Type B pancreatic cell (in vitro differentiated cells): ENCODE measurements around a stretch of chr7.

GRCh38 chr7:38245480-38245906 lies 67.4 kb downstream of the STARD3NL start:
- PRO-cap: no peak

DNA sequence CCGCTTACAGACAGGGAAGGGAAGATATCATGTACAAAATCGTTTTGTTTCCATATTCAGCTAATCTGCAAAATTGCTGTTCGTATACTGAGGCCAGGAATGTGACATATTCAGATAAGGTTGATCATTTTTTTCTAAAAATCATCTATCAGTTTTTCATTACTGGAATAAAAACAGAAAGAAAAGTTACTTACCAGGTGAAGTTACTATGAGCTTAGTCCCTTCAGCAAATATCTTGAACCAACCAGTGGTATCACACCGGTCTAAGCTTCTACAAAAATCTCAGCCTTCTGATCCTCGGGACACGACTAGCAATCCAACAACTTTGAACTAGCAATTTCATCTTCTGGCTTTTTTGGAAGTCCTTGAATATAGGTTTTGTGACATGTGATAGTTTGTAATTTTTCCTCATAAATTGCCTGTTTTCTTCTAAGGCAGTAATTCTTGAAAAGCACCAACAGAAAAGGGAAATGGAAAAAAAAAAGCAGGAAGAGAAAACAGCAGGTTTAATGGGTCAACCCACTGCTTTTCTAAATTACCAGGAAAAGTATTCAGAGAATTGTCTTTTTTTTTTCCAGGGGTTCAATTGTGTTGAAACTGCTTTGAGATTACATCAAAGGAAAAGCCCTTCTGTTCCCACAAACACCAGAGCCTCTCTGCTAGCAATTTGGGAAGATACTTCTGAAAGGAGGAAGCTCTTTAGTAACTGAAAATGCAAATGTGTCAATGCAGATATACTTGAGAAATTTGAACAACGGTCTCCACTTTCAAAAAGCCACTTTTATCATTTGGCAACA lies 98.2 kb downstream of the STARD3NL start:
- PRO-cap: no peak

GRCh38 chr7:38334393-38334955 lies 156.4 kb downstream of the STARD3NL start:
- PRO-cap: no peak

- PRO-cap: no peak
Observed at GRCh38 chr7:38367833-38368684, 190.0 kb downstream of the STARD3NL start.

- PRO-cap: no peak
Observed at GRCh38 chr7:38576402-38576601, 54.9 kb downstream of the AMPH start.

GRCh38 chr7:38978349-38979048 lies 790 bp downstream of the POU6F2 start:
- PRO-cap: no peak

DNA sequence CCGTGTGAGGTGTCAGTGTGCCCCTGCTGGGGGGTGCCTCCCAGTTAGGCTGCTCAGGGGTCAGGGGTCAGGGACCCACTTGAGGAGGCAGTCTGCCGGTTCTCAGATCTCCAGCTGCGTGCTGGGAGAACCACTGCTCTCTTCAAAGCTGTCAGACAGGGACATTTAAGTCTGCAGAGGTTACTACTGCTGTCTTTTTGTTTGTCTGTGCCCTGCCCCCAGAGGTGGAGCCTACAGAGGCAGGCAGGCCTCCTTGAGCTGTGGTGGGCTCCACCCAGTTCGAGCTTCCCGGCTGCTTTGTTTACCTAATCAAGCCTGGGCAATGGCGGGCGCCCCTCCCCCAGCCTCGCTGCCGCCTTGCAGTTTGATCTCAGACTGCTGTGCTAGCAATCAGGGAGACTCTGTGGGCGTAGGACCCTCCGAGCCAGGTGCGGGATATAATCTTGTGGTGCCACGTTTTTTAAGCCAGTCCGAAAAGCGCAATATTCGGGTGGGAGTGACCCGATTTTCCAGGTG lies 35.1 kb downstream of the POU6F2 start:
- PRO-cap: no peak

- PRO-cap: no peak
Observed at GRCh38 chr7:39366425-39366825, 199.8 kb upstream of the YAE1 start.

DNA sequence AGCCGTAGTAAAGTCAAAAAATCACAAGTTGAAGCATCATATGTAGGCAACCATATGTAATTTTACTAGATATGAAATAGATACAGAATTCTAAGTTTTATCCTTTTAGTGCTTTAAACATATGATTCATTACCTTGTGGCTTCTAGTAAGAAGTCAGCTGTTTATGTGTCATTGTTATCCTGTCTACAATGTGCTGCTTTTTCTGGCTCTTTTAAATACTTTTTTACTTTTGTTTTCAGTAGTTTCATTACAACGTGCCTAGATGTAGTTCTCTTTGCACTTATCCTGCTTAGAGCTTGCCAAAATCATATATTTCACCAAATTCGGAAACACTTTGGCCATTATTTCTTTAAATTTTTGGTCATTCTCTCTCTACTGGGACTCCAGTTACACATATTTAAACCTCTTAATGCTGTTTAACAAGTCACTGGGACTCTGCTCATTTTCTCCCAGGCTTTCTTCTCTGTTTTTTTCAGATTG lies 26.4 kb downstream of the YAE1 start:
- PRO-cap: no peak

DNA sequence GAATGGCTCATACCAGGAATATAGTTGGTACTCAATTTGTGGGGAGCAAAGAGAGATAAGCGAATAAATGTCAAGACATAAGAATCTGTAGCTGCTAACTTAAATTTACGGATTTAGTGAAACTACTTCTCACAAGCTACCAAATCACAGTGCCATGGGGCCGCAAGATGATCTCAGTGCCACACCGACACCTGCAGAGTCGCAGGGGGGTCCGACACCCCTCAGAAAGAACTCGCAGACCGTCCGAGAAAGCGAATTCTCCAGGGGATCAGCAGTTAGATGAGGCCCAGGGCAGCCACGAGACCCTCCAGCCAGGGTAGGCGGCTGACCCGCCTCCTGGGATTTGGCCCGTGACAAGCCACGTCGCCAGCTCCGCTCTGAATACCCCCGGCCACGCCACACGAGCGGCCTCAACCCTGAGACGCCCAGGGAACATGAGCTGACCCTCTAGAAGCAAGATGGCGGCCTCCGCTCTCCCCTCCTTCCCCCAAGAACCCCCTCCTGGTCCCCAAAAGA lies 554 bp upstream of the RALA start:
- PRO-cap: unidirectional peak, plus-strand start at position 224 of the sequence; bidirectional peak, plus-strand start at position 361 of the sequence, minus-strand start at position 383 of the sequence

- PRO-cap: bidirectional peak, plus-strand start at chr7:39734229, minus-strand start at chr7:39733956
Observed at GRCh38 chr7:39733829-39734611, 110.6 kb downstream of the RALA start.

DNA sequence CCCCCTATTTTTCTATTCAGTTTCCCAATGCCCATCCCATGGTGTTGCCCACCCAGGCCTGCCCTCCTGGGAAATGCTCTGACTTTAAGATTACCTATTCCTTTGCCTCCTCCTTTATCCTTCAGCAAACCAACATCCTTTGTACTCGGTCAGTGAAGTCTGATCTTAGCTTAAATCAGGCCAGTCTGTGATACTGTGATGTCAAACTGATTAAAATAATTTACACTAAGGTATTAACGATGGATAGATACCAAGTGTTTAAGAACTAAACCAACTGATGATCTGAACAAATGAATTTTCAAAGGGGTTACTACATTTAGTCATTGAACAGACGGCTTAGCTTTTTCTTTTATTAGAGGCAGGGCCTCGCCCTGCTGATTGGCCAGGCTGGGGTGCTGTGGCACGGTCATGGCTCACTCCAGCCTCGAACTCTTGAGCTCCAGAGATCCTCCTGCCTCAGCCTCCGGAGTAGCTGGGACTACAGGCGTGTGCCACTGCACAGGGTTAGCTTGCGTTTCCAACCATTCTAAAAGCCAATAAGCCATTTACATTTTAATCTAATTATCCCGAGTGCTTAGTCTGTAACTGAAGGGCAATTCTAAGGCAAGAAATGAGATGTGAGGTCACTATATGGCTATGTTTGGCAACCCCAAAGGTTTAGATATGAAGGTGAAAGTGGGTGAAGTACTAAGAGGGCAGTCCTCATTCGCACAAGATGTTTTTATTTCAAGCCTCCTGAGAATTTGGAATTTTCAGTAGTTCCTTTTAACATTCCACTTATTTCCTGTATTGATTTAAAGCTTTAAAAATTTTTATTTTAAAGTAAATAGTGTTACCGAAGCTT lies 1.7 kb upstream of the CDK13 start:
- PRO-cap: no peak

- PRO-cap: no peak
Observed at GRCh38 chr7:39951442-39951920, 1.4 kb downstream of the CDK13 start.

GRCh38 chr7:40057227-40057945 lies 77.0 kb downstream of the MPLKIP start:
- PRO-cap: no peak

DNA sequence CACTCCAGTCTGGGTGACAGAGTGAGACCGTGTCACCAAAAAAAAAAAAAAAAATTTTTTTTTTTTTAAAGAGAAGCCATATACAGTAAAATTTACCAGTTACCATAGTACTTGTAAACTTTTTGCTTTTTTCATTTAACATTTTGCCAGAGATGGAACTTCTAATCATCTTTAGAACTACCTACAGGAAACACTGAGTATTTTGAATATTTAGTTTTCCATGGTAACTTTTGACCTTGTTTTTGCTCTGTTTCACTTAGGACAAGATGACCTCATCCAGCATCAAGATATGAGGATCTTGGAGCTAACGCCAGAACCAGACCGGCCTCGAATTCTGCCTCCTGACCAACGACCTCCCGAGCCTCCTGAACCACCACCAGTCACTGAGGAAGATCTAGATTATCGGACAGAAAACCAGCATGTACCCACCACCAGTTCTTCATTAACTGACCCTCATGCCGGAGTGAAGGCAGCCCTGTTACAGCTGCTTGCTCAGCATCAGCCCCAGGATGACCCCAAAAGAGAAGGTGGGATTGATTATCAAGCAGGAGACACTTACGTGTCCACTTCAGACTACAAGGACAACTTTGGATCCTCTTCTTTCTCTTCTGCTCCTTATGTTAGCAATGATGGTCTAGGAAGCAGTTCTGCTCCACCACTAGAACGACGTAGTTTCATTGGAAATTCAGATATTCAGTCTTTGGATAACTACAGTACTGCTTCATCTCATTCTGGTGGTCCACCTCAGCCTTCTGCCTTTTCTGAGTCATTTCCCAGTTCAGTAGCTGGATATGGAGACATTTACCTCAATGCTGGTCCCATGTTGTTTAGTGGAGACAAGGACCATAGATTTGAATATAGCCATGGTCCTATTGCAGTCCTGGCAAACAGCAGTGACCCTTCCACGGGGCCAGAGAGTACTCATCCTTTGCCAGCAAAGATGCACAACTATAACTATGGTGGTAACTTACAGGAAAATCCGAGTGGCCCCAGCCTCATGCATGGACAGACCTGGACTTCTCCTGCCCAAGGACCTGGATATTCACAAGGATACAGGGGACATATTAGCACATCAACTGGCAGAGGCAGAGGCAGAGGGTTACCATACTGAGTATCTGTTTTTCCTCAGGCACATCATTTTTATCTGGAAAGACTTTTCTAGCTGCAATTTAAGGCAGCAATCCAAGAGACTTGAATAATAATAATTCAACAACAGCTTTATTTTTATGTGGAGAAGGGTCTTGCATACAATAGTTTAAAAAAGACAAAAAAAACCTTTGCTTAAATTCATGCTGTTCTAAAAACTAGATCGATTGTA lies 40.1 kb downstream of the MPLKIP start:
- PRO-cap: no peak

DNA sequence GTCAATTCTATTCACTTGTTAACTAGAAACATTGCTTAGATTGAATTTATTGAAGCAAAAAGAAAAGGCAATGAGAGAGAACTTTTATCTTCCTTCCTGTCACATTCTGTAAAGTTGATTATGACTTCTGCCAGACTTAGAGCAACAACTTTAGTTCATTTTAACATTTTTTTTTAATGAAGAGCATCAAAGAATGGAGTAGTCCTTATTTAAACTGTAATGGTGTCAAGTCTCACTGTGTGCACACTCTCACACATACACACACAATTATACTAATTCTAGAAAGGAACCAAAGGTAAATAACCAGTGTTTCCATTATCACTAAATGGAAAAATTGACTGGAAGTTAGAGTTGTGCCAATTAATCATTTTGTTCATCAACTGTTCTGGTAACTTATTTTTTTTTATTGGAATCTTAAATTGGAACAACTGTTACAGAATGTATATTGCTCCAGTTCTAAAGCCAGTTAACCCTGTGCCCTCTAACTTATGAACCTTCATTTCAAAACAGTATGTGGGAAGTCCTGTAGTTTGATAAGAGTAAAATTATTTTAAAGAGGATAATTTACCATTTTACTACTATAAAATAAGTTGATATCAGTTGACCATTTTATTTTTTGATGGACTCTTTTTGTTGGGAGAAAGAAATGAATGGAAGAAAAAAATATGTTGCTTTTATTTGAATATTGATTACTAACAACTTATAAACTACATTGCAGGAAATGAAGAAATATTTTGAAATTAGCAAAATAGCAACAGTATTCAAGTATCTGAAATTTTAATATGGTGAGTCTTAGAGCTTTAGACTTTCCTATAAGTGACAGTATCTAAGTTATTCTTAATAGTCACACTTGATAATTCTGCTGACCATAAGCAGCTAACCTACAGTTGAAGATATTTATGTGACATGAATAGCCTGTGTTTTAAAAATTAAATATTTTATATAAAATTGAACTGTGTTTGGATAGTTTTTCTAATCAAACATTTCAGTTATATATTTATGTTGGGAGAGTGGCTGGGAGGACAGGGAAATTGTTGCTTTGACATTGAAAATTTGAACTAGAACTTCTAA lies 37.9 kb downstream of the MPLKIP start:
- PRO-cap: no peak

GRCh38 chr7:40135141-40135485 lies 308 bp downstream of the SUGCT start:
- PRO-cap: no peak

- PRO-cap: no peak
Observed at GRCh38 chr7:40218649-40219033, 83.8 kb downstream of the SUGCT start.

DNA sequence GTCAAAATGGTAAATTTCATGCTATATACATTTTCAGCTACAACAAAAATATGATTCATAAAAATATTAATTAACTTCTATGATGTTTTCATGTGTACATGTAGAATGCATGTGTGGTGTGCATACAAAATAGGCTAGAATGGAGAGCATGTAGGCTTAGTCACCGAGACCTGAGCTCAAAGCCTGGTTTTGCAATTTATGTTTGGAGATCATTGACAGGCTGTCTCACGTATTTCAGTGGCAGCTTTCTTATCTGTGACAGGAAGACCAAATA lies 625.7 kb downstream of the SUGCT start:
- PRO-cap: no peak

DNA sequence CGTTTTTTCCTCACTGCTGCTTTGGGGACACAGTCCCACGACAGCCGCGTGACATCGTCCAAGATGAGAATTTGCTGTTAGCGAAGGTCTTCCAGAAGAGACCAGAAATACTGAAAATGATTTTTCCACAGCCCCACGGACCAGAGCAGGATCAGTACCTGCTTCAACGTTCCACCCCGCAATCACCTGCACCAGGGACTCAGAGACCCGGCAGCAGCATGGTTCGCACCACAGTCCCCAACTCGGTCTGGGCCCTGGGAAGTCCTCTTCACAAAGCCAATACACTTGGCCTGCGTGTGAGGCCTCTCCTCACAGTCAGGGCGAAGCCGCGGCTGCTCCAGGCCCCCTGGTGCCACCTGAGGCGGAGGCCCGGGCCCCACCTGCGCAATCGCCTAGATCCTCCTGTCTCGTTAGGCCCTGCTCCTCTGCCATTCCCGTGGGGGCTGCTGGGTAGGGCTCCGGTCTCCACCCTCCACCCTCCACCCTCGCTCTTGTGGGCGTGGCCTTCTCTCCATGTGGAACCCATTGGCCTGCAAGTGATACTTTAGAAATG lies 553.4 kb downstream of the INHBA start:
- PRO-cap: no peak